A673 (cell line): ENCODE data around the gene ADH4.

- PRO-cap, result no peak
Observed at GRCh38 chr4:98654338-98654984, 4.0 kb downstream of the TSPAN5 start.

DNA sequence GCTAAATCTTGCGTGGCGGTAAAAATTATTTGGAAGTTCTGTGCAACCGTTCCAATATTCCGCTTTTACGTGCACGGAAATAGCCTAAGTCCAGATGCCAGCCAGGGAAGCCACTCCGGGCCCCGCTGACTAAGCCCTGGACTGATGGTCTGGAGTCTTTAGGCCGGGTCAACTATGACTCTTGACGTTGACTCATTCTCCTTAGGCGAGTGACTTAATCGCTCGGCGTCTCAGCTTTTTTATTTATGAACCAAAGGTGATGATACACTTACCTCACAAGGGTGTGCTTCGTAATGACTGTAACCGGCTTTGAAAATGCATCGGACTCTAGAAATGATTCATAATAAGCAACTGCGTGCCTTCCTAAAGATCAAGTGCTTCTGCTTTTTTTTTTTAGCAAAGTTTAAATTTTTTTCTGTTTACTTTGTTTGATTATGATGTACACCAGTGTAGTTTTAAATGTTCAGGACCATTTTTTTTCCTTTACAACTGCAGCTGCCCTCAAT is 961 bp upstream of the EIF4E start:
- PRO-cap, result no peak

- PRO-cap, result no peak
Observed at GRCh38 chr4:98994544-98994954, 972 bp upstream of the METAP1 start.

GRCh38 chr4:99142518-99142903 is 1.6 kb downstream of the ADH4 start:
- PRO-cap, result no peak

DNA sequence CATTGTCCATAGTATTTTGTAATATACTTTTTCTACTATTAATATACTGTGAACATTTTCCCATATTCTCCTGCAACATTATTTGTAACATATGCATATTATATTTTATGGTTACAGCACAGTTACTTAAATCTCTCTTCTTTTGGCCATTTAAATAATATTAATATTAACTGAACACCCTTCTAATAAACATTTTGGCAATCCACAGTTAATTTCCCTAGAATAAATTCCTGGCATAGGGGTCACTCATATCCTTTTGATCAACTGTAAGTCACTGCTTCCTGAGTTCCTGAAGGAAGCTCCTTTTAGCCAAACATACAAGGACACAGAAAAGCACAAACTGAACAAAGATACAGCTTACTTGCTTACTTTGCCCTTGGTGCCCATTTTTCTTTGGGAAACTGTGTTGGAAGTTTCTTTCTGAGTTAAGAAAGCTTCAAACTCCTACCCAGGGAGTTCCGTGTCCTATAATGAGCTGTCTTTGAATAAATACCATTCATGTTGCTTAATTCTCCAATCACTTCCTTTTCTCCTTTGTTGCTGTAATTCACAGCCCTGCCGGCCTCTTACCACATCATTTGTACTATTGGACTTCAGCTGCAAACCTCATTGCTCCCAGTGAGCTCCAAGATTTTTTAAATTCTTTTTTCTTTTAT is at the start of gene ADH4:
ADH4 (minus strand) TSS at position 462 of the 656 bp plus-strand sequence.
- PRO-cap, result no peak

DNA sequence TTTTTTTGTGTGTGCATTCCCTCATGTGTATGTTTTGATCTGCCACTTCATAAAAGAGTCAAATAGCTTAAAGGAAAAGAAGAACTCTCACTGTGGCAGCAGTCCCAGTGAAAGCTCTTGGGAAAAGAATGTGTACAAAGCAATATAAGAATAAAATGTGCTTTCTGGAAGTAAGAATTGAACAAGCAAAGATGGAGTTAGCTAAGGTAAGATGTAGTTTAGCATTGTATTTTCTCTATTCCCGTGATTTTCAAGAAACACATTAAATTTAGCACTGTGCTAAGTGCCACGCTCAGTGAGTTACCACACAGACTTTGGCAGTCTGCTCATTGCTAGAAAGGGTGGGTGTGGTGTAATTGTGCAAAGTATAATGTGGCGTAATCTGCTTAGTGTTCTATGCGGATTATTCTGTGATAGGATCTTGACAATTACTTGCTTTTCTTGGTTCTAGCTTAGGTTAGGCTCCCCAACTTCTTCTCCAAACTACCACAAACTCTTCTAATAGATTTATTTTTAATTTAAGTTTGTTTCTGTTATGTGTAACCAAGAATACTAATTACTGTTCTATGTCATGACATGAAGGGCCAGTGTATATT is 13.5 kb downstream of the ADH6 start:
- PRO-cap, result no peak

DNA sequence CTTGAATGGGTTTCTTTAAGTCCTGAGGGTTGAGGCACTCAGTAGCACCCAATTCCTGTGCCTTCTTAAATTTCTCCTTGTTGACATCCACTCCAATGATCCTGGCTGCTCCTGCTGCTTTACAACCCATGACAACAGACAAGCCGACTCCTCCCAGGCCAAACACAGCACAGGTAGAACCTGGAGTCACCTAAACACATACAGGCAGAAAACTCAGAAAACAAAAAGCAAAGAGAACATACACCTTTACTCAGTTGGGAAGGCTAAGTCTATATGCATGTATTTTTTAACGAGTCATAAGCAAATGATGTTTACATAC is 10.3 kb downstream of the ADH6 start:
- PRO-cap, result no peak

- PRO-cap, result no peak
Observed at GRCh38 chr4:99291129-99291709, 434 bp upstream of the ADH1A start.

GRCh38 chr4:99306815-99307710 is 14.1 kb downstream of the ADH1B start:
- PRO-cap, result no peak

- PRO-cap, result no peak
Observed at GRCh38 chr4:99318705-99318994, 2.6 kb downstream of the ADH1B start.

DNA sequence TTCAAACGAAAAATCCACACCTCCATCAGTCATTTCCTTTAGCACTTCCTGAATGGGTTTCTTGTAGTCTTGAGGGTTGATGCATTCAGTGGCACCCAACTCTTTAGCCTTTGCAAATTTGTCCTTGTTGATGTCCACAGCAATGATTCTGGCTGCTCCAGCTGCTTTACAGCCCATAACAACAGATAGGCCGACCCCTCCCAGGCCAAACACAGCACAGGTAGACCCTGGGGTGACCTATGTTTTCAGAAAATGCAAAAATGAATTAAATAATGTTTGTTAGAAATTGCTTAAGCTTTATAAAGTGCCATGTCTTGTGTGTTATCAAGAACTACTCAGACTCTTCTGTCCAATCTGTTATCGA is 9.7 kb downstream of the ADH1C start:
- PRO-cap, result no peak

- PRO-cap, result no peak
Observed at GRCh38 chr4:99344549-99345409, 7.8 kb downstream of the ADH1C start.

DNA sequence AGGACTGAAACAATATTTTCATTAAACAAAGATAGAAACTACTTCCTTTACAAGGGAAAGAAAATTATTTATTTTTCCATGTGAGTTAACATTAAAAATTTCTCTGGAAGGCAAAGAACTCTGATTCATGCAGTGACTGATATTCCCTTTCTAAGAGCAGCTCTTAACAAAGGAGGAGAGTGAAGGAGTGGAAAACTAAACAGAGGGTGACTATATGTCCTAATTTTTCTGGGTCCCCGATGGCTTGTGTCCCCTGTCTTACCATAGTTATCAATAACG is 40.1 kb downstream of the ADH7 start:
- PRO-cap, result no peak

DNA sequence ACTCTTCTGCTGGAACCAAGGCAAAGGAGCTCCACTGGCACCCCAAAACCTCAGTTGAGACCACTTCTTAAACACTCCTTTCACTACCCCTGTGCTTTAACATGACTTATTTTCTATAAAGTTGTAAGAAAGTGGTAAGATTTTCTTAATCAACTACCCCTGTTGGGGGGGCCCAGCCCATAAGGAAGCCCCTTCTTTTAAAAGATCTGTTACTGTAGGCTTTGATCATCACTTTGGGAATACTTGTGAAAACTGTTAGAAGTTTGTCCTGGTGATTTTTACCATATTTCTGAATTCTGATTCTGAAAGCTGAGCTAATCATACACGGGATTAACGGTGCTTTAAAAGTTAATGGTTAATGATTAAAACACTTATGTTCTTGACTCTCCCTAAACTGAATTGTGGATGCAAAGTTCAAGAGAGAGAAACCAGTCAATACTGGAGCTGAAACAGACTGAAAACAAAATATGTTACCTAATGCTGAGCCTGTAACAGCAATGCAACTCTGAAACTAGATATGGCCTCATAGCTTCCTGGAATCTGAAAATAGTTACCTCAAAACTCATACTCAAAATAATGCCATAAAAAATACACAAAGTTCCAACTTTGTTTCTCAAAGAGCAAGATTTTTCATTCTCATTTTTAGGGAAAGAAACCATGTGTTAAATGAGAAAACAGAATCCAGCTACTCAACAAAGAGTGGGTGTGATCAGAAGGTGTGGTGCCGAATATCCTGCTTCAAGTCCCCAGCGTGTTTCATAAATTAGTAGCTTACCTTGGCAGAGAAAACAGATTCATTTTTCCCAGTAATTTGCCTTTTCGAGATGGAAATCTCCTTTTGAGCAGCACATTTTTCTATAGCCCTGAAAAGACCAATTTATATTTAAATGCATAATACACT is 31.6 kb downstream of the ADH7 start:
- PRO-cap, result no peak

DNA sequence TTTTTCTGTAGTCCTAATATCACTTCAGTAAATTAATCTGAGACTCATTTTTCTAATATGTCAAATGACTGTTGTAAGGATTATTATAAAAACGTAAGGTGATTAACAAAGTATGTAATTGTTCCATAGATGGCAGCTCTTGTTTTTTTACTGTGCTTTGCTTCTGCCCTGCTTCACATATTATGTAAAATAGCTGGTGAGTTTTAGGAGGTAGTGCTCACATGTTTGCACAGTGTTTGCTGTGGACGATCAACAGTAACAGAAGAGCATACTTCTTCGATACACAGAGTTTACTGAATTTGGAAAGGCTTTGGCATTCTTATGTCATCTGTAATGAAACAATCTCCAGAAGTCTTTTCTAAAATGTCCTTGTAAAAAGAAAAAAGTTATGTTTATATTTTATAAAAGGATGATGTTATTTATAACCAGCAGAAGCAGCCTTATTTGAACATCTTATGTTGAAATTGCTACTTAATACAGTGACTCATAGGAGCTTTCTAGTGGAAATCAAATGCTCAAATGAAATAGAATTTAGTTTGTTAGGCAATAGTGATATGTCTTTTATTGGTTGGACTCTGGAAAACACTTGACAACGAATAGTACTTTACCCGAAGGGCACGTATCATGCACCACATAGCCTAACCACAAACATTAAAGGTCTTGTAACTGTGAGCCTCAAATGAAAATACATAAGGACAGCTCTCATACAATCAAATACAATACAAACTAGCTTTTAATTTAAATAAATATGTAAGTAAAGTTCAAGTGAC is 1.9 kb upstream of the MTTP start:
- PRO-cap, result no peak

DNA sequence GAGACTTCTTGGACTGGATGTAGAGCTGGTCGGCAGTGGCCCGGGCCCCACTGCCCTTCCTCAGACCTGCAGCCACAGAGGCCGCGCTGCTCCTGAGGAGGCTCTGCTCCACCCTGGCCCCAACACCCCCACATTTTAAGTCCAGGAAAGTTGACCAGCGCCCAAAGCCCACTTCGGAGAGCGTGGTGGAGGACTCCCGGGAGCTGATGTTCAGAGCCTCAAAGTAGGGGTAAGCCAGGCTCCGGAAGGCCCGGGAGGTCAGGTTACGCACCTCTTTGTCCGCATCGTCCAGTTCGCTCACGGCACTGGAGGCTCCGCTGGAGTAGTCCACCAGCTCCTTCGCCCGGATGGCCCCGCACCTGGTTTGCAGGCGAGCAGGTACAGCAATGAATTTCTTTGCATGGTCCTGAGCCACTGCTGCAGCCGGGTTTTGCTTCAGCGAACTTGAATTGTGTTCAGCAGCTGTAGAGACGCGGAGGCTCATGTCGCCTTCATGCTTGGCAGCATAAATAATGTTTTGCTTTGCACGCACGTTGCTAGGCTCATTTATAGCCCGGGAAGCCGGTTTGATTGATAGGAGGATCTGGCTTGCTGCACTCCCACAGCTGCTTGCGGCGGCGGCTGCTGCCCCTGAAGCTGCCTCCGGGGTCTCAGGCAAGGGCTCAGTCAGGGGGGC is 5.0 kb downstream of the C4orf54 start:
- PRO-cap, result no peak

DNA sequence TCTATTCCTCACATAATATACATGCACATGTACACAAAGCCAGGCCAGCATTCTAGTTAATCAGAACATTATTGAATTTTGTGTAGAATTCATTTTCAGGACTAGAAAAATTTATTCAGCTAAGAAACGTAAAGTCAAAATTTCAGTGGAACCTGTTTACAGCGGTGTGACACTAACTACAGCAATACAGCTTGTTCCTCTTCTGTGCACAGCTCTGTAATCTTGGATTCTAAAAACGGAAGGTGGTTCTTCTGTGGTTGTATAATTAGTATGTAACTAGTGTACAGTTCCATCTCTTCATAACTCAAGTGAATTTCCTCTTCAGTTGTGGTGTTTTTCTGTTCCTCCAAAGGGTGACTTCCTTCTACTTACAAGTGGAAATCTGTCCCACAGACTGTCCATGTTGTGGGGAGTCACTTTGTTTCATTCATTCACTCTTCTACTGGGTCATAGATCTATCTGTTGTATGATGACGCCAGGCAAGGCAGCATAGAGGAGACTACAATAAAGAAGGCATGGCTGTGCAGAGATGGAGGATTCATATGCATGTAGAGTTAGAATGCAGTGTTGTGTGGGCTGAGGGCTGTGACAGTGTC is 5.3 kb downstream of the DAPP1 start:
- PRO-cap, result no peak

DNA sequence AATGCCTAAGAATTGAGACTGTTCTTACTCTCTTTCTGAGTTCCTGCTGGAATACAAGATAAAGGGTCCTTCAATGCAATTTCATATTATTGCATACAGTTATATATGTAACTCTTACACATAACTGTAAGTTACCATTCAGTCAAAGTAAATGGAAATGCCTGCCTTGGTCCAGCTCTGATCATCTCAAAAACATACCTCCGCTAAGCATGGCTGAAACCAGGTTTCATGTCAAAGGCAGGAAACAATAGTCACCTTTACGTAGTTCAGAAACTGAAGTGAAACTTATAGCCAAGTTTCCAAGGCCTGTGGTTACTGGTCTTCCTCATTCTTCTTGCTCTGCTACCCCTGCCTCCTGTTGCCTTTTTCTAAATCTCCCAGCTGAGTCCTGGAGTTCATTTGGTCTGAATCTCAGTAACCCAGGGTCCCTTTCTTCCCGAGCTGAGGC is 30.7 kb downstream of the DAPP1 start:
- PRO-cap, result no peak

DNA sequence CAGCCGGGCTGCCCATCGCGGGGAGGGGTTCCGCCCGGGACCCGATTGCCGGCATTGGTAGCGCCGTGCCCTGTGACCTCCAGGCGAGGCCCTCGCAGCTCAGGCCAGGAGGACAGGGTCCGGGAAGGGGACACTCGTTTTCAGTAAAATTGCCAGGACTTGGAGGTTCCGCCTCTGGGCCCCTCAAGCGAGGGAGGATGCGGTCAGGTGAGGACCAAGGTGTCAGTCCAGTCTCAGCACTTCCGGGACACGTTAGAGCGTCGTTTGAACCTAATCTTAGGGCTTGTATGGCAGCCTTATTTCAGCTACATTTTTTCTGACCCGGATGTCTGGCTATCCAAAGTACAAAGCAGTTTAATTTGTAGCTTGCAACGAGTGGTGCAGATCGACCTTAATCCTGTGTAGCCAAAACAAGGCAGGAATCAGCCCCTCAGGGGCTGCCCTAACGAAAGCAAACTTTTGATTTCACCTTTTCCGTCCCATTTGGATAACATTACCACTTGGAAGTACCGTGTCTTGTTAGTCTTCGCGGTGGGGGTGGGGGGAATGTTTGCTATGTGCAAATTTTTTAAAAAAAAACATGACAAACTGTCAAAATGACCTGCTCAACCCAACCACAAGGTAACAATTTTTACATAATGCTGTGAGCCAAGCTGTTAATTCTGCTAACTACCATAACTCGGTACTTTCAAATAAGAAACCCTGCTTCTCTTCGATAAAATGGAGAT is 657 bp upstream of the DNAJB14 start:
- PRO-cap, result no peak

GRCh38 chr4:100519244-100519523 is 1.4 kb upstream of the EMCN start:
- PRO-cap, result no peak